Subcutaneous adipose tissue (tissue), 3 donors: ENCODE data around the genes TMEM175 and RNF212.

- PRO-cap, result no peak
- RAMPAGE, long total RNA, 3 experiments, result no peak in any of the 3 experiments
Observed at GRCh38 chr4:74040-74795, 21.1 kb downstream of the ZNF595 start.

DNA sequence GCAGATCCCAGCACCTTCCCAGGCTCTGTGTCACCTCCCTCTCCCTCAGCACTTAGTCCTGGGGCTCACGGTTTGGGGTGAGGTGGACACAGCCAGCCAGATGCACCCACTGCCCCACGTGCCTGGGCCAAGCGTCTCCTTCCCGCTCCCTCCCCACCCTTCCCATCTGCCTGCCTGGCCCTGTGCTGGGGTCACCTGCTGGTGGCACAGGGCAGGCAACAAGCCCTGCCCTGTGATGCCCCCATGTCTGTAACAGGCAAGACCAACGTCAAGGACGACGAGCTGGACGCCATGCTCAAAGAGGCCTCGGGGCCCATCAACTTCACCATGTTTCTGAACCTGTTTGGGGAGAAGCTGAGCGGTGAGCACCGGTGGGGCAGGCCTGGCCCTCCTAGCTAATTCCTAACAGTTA, 5.3 kb downstream of the MYL5 start:
- PRO-cap, result no peak
- RAMPAGE, long total RNA, 3 experiments, result no peak in any of the 3 experiments

GRCh38 chr4:750889-751403, 45.3 kb downstream of the PCGF3 start:
- PRO-cap, result no peak
- RAMPAGE, long total RNA, 3 experiments, result no peak in any of the 3 experiments

- PRO-cap, result no peak
- RAMPAGE, long total RNA, 3 experiments, result no peak in any of the 3 experiments
Observed at GRCh38 chr4:780584-781516, 45.1 kb downstream of the CPLX1 start.

DNA sequence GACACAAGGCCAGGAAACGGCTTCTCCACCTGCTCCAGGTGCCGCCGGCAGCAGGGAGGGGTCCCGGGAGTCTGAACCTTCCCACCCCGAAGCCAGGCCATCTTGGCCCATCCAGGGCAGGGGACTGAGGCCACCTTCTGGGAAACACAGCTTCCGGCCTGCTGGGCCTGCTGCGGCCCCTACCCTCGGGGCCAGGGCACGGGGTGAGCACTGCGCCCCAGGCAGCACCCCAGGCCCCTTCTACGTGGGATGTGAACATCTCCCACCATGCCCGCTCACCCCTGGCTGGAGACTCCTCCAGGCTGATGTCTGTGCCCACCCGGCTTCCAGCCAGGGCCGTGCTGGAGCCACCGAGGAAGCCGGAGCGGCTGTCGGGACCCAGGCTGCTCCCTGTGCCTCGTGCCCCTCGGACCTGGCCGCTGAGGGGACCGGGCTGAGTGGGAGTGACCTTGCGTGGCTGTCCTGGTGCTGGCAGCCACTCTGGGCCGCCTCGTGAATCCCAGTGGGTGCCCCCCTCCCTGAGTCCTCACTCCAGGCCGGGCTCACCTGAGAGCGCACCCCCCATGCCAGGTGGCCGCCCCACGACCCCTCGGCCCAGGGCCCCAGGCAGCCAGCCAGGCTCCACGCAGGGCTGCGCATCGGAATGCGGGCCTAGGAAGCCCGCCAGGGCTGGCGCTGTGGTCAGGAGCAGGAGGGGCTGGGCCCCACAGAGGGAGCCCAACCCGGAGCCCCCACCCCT, 34.2 kb downstream of the CPLX1 start:
- PRO-cap, result no peak
- RAMPAGE, long total RNA, 3 experiments, result no peak in any of the 3 experiments

- PRO-cap, result no peak
- RAMPAGE, long total RNA, 3 experiments, result no peak in any of the 3 experiments
Observed at GRCh38 chr4:890749-891087, 41.4 kb downstream of the GAK start.

GRCh38 chr4:926303-926580, 5.9 kb downstream of the GAK start:
- PRO-cap, result no peak
- RAMPAGE, long total RNA, 3 experiments, result no peak in any of the 3 experiments

DNA sequence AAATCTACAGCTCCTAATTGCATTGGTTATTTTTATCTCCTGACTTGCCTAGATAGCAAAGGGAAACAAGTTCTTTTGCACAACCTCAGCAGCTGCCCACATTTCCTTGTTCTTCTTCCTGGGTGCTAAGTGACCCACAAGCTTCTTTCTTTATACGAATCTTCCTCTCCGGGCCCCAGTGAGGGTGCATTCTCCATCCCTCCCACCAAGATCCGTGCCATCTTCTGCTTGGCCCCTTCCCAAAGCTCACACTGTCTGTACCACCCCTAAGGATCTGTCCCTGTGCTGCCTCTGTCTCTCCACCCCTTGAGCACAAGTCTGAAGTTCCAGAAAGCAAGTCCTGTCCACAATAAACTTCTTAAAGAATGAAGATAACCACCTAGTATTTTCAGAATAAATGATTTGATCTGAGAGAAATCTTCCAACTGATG, 1.8 kb downstream of the GAK start:
- PRO-cap, result no peak
- RAMPAGE, long total RNA, 3 experiments, result no peak in any of the 3 experiments

DNA sequence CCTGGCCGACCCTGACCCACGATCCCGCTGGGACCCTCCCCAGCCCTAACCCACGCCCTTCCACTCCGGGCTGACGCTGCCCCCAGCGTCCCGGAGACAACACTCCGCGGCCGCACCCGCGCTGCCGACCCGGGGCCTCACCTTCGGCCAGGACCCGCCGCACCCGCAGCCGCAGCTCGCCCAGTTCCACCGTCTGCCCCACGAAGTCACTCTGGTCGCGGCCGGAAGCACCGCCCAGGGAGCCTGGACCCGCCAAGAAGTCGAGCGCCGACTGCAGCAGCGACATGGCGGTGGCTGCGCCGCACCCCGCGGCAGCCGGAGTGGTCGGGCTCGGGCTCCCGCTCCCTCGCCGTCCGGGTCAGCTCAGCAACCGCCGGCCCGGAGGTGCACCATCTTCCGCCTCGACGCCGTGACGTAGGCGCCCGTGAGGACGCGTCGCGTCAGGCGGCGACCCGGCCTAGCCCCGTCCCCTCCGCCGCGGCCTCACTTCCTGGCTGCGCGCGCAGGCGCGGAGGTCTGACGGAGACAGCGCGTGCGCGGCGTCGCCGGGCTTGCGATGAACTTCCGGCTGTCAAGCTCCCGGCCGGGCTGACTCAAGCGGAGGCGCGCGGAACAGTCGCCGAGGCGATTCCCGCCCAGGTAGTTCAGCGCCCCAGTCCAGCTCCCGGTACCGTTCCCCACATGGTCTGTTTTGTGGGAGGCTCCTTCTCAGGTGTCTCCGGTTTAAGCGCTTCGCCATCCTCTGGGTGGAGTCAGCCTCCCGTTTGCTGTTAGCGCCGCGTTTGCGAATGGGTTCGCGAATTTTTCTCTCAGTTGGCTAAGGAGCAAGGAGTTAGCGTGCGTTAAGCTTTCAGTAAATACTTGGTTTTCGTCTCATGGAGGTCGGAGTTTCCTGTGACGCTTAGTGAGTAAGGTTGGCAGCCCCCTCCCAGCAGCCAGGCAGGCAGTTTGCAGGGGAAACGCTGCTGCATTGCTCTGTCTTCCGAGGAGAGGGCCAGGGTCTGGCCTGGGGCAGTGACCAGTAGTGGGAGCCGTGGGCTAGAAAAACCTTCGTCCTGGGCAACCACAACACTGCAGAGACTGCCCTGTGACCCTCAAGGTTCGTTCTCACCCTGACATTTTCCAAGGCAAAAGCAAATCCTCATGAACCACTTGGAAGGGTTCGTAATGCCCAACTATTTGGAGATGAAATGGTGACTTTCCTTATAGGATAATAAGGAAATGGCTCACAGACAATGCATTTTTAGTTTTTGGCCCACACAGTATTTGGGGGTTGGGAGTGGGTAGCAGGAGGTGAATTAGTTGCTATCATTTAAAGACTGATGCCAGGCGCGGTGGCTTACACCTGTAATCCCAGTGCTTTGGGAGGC, at the start of gene TMEM175:
Gene TMEM175, plus strand, starts transcription at position 559 of the 1,370 bp plus-strand sequence.
- PRO-cap, result bidirectional peak, plus-strand start at position 574 of the sequence, minus-strand start at position 416 of the sequence
- RAMPAGE, long total RNA, 3 experiments, result start-site peak on the plus strand in 2 of 3 experiments, centred at positions 563 to 573 of the sequence, 62 to 95 reads per replicate; start-site peak on the minus strand in 3 of 3 experiments, centred at positions 373 to 394 of the sequence, 49 to 568 reads per replicate

DNA sequence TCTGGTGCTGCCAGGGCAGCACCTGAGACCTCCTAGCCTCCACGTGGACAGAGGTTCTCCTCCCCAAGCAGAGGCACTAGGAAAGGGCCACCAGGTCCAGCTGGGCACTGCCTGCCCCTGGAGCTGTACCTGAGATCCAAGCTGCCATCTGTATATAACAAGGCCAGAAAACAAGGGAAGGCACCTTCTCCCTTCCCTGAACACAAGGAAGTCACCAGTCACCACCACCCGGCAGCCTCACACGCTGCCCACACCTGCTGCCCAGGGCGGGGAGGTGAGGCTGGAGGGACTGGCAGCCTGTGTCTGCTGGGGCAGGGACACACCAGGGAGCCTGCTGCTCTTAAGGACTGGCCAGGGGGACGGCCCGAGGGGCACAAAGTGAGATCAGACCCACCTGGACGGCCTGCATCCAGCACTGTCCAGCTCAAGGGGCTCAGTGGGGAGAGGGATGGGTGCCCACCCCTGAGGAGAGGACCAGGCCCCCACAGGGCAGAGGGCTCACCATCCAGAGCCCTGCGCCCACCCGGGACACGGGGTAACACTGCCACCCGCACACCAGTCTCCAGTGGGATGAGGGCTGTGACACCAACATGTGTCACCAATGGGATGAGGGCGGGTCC, 13.4 kb downstream of the DGKQ start:
- PRO-cap, result no peak
- RAMPAGE, long total RNA, 3 experiments, result no peak in any of the 3 experiments

GRCh38 chr4:971396-972607, 1.6 kb downstream of the DGKQ start:
- PRO-cap, result no peak
- RAMPAGE, long total RNA, 3 experiments, result no peak in any of the 3 experiments

DNA sequence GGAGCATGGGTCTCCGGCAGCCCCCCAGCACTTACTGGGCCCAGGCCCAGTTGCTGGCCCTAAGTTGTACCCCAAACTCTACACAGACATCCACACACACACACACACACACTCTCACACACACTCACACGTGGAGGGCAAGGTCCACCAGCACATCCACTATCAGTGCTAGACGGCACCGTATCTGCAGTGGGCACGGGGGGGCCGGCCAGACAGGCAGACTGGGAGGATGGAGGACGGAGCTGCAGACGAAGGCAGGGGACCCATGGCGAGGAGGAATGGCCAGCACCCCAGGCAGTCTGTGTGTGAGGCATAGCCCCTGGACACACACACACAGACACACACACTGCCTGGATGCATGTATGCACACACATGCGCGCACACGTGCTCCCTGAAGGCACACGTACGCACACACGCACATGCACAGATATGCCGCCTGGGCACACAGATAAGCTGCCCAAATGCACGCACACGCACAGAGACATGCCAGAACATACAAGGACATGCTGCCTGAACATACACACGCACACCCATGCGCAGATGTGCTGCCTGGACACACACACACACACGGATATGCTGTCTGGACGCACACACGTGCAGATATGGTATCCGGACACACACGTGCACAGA, 13.9 kb downstream of the FGFRL1 start:
- PRO-cap, result no peak
- RAMPAGE, long total RNA, 3 experiments, result no peak in any of the 3 experiments

DNA sequence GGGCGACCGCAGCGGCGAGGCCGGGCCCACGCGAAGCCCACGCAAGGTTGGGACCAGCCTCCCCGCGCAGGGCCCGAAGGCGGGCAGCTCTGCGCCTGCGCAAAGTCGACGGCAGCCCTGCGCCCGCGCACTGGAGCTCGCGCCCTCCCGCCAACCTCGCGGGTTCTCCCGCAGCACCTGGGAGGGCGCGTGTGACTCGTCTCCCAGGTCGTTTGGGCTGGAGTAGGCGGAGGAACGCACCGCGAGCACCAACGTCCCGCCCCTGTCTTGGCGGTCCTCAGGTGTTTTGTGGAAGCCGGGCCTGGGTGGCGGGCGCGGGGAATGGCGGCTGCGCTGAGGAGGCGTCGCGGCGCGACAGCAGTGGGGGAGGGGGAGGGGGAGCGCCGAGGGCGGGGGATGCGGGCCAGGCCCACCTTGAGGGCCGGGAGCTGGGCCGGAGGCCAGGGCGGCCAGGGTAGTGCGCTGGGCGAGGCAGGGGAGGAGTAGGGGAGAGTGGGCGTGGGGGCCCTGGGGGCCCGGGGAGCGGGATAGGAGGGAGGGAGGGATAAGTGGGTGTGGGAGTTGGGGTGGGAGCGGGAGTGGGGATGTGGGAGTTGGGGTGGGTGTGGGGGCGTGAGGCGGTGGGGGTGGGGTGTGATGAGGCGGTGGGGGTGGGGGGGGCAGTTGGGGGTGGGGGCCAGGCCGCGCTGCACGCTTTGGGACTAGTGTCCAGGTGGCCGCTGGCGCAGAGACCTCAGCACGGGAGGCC, at the start of gene RNF212:
Gene RNF212, minus strand, starts transcription at position 93 of the 748 bp plus-strand sequence.
- PRO-cap, result no peak
- RAMPAGE, long total RNA, 3 experiments, result start-site peak on the plus strand in 1 of 3 experiments, centred at position 141 of the sequence, 10 reads per replicate; start-site peak on the minus strand in 2 of 3 experiments, centred at positions 81 to 83 of the sequence, 30 to 60 reads per replicate

- PRO-cap, result no peak
- RAMPAGE, long total RNA, 3 experiments, result no peak in any of the 3 experiments
Observed at GRCh38 chr4:1127947-1128256, 14.5 kb upstream of the RNF212 start.

DNA sequence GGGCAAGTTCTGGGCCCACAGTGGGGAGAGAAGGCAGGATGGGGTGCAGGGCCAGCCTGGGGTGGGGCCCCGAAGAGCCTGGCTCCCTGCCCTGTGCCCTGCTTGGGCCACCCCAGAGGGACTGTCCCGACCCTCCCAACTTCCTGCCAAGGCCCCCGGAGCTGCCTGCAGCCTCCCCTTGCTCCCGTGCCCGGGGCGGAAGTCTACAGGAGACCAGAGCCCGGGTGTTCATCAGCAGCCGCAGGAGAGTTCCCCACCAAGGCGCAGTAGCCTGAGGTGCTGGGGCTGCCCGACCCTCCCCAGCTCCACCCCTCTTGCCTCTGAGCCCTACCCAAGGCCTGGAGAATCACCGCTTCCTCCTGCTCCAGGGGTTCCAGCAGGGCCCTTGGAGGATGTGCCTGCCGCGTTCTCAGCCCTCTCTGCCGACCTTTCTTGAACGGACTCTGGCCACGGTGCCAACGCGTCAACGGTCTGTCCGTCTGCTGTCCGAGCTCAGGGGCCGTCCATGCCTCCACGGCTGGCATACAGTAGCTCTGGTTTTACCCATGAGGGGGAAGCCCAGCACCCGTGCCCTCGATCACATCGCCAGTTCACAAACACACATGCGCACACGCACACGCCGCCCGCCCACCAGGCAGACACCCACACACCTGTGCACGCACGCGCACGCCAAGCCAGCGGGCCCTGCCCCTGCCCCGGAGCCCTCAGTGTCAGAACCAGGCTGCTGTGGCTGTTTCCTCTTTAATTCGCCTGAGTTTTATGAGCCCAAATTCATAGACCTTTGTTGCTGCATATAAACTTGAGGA, 36.1 kb upstream of the SPON2 start:
- PRO-cap, result no peak
- RAMPAGE, long total RNA, 3 experiments, result no peak in any of the 3 experiments

GRCh38 chr4:1232493-1233635, 16.1 kb downstream of the CTBP1 start:
- PRO-cap, result no peak
- RAMPAGE, long total RNA, 3 experiments, result start-site peak on the minus strand in 1 of 3 experiments, at chr4:1232842-1233549 at its widest, 10 reads per replicate

DNA sequence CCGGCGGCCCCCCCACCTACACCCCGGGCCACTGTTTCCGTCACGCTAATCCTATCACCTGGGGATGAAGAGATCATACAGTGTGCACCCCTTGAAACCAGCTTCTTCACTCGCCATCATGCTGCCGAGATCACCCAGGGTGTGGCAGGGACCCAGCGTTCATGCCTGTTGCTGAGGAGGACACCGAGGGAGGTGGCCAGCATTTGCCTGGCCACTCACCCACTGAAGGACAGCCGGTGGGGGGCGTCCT, 14.1 kb downstream of the CTBP1 start:
- PRO-cap, result no peak
- RAMPAGE, long total RNA, 3 experiments, result no peak in any of the 3 experiments

- PRO-cap, result no peak
- RAMPAGE, long total RNA, 3 experiments, result no peak in any of the 3 experiments
Observed at GRCh38 chr4:1242565-1243225, 6.2 kb downstream of the CTBP1 start.

DNA sequence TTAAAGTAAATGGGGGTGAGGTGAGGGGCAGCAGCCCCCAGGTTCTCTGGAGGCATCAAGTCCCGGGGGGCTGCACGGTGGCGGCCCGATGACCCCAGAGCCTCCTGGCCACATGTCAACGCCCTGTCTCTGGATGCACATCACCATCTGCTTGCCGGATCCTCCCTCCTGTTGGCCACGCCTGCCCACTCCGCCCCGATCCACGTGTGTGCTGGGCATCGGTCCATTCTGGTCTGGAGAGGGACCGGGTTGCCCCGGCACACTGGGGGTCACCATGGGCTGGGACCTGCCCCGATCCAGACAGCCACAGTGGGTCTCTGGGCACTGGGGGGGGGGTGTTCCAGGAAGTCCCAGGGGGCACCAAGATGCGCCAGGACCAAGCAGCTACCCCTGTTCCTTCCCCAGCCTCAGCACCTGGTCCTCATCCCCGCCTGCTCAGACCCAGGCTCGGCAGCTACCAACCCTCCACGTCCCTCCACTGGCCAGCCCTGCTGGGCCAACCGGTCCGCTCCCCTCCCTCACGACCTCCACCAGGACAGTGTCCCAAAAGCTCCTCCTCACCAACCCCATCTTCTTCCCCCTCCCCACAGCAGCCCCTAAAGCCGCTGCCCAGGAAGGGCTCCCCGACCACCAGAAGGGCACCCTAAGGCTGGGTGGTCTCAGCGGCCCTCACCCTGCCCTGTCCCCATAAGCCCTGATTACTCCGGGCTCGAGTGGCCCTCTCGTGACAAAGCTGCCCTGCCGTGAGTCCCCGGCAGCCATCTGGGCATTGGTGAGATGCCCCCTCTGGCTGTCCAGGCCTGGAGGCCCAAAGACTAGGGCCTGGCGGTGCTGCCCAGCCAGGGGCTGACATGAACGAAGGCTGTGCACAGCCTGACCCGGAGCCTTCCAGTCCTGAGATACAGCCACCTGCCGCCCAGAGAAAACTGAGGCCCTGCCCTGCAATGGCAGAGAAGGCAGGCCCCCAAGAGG, 4.6 kb downstream of the CTBP1 start:
- PRO-cap, result no peak
- RAMPAGE, long total RNA, 3 experiments, result no peak in any of the 3 experiments

- PRO-cap, result unidirectional peak, minus-strand start at chr4:1249987; unidirectional peak, minus-strand start at chr4:1250044
- RAMPAGE, long total RNA, 3 experiments, result start-site peak on the minus strand in 2 of 3 experiments, at chr4:1249964-1250063 at its widest, 5 to 15 reads per replicate
Observed at GRCh38 chr4:1249562-1250567, 935 bp upstream of the CTBP1 start.